Calu3 (cell line): ENCODE data around the gene MAL.

DNA sequence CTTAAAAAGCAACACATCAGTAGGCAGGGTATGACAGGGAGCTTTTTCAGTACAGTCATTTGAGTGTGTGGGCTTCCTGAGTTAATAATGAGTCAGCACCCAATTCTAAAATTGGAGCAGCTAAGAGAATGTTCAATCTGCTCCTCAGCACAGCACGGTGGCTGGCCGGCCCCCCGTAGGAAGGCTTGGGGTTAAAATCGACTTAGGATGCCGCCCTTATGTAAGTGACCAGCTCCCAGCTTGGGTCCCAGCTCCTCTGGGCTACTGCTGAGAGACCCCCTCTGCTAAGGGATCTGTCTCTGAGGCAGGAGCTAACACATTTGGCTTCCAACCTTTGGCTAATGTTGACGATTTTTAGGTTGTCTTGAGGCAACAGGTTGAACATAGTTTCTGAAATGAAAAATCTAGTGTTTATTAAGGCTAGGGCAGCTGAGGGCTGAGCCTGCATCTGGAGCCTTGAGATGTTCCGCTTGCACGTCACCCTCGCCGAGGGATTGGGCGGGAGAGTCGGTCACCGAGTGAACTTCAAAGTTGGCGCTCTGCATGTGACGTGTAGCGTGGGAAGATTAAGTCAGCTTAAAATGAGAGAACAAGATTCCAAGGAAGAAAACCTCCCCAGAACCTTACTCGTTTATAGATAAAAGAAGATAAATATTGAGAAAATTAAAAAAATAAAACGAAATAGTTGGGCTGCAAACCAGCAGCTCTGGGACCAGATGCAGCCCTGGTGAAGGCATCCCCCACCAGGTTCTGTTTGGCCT lies 291.2 kb upstream of the PLGLB2 start:
- PRO-cap = unidirectional peak, minus-strand start at position 258 of the sequence

- PRO-cap = no peak
Observed at GRCh38 chr2:87466414-87467002, 281.4 kb upstream of the PLGLB2 start.

DNA sequence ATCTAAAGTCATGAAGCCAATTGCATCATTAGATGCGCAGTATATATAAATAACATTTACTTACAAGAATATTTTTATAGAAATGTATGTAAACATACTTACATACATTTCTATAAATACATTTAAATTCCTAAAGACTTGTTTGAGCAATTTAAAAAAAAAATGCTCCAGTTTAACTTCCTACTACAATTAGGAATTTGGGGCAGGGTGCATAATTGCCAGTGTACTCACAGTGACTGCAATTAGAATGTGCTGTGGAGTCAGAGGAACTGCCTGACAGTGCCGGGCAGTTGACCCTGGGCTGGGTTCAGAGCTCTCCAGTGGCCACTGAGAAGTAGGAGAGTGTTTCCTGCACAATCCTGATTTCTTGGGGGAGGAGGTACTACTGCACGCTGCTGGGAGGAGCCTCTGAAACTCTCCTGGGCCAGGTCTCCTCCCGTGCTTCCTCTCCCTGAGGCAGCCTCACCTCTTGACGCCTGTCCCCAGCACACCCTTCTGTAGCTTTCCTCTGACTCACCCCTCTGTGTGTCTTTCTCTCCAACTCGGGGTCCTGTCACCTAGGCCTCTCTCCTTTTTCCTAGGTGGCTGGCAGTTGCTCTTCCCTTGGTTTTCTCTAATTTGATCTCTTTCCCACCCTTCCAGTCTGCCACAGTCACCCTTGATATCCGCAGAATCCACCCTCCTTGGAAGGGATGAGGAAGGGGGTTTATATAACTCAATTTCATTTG lies 264.8 kb upstream of the PLGLB2 start:
- PRO-cap = no peak

DNA sequence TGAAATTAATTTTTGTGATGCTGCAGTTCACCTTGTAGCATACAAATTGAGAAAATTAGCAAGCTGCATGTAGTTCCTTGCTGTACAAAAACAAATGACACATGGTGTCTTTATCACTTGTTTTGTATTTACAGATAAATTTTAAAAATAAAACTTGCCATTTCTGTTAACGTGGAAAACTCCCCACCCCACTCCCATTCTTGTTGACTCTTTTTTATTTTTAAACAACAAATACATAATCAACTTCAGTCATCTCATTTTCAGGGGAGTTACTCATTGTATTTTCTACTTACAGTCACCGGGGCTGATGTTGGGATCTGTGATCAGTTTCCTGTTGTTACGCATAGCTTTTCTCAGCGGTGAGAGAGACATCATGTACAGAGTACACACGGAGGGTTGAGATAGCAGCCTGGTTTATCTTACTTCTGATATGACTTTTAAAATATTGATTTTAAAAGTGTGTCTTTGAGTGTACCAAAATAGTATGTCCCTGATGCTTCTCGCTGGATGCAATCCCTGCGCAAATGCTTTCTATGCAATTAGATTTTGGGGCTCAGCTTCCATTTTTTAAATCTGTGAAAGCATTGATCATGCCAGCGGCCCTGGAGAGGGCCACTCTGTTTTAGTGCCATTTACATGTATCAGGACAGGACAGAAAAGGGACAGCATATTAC lies 248.0 kb upstream of the PLGLB2 start:
- PRO-cap = no peak

GRCh38 chr2:87530449-87530683 lies 217.5 kb upstream of the PLGLB2 start:
- PRO-cap = no peak

DNA sequence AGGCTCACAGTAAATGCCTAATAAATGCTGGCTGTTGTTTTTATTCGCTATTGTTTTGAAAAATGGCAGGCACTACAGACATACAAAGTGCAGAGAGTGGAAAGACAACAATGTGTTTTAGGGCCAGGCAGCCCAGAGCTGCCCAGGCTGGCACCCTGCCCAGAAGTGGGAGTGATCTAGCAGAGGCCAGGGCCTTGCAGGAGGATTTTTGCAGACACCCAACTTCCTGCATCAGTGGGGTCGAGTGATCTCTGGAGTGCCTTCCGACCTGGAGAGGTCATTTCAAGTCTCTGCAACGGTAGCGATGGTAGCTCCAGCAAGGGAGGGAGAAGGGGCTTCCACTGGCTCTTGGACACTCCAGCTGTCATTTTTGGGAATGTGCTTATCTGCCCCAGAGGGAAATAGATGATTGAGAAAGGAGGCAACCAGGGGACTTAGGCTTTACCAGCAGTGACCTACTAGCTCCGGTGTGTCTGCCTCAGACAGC lies 154.1 kb upstream of the PLGLB2 start:
- PRO-cap = no peak

DNA sequence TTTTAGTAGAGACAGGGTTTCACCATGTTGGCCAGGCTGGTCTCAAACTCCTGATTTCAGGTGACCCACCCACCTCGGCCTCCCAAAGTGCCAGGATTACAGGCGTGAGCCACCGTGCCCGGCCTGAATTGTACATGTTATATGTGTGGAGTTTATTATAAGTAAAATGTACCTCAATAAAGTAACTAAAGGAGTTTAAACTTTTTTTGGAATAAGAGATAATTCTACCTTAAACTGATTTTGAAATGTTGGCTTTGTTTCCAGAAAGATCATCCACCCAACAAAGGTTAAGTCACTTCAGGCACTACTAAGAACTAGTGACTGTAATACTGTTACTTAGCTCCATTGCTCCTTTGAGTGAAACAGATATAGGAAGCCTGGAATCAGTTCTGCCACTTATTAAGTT lies 9.7 kb downstream of the KRCC1 start:
- PRO-cap = unidirectional peak, minus-strand start at position 286 of the sequence

DNA sequence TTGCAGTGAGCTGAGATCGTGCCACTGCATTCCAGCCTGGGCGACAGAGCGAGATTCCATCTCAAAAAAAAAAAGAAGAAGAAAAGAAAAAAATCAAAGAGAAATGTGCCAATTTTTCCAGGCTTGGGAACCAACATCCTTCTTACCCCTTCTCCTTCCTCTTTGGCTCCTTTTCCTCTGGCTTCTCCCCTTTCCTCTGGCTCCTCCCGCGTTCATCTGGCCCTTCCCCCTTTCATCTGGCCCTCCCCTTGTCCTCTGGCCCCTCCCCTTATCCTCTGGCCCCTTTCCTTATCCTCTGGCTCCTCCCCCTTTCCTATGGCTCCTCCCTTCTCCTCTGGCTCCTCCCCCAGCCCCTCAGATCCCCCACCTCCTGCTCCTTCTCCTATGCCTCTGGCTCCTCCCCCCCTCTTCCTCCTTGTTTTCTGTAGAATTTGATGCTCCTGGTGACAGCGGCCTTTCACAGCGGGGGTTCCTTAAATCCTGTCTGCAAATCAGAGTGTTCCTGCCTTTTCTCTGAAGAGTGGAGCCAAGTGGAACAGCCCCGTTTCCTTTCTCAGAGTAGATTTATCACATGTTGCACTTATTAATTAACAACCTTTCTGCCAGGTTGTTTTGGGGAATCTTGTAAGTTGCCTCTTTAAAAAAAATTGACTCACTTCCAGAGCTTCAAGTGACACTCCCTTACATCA lies 28.1 kb downstream of the FABP1 start:
- PRO-cap = no peak

DNA sequence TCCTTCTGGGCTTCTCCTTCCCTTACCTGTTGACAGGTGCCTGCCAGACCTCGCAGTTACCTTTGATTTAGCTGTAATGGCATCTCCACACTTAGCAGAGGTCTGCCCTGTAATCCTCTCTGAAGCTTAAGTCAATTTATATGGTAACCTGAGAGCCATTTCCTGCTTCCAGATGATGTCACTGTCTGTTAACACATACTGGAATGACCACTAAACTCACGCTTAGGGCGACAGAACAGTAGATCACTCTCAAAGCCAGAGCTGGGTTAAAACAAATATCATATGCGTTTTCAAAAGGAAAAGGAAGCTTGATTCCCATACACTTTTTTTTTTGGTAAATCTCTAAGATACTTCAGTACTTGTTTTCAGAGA lies 29.5 kb upstream of the FOXI3 start:
- PRO-cap = bidirectional peak, plus-strand start at position 213 of the sequence, minus-strand start at position 133 of the sequence

GRCh38 chr2:88693919-88694347 lies 2.5 kb downstream of the RPIA start:
- PRO-cap = no peak

GRCh38 chr2:88737309-88737683 lies 45.8 kb downstream of the RPIA start:
- PRO-cap = no peak

DNA sequence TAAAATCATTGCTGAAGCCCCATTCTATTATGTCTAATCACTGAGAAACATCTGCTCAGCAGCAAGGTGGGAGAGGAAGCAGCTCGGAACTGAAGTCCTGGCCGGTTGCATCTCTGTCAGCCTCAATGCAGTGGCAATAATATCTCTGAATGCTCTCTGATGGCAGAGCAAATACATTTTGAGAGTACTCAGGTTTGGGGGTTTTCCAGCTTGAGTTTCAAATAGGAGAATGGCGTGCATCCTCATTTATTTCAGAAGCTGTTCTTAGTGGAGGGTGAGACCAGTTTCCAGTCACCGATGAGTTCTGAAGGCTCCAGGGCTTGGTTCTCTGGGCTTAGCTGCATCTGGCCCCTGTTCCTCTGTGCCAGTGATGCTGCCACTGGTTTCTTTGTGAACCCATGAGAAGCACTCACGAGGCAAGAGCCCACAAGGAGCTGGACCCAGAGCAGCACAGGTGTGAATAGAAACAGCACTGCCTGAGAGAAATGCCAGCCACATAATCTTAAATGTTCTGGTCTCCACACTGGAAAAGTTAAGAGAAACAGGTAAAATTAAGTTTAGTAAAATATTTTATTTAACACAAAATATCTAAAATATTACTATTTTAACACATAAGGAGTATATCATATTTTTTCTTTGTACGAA lies 63.4 kb downstream of the RPIA start:
- PRO-cap = no peak

- PRO-cap = no peak
Observed at GRCh38 chr2:88855107-88856326, 164.0 kb downstream of the RPIA start.

DNA sequence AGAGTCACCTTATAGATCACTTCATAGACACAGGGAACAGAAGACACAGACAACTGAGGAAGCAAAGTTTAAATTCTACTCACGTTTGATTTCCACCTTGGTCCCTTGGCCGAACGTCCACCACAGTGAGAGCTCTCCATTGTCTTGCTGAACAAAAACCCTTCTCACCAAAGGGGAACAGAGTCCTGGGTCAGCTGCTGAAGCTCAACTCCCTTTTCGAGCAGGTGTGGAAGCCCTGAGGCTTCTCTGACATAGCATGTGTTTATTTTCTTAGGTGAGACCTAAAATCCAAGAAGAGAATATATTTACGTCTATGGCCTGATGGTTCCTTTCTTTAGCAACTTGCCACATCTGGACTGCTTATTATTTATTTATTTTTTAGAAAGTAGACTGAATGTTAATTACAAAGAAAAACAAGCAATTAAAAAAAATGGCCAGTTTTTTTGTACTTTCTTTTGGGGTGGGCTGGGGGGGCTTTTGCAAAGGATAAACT lies 170.4 kb downstream of the RPIA start:
- PRO-cap = no peak

- PRO-cap = no peak
Observed at GRCh38 chr2:88896879-88897525, 205.5 kb downstream of the RPIA start.

- PRO-cap = no peak
Observed at GRCh38 chr2:89862352-89862551, 1170.8 kb downstream of the RPIA start.

DNA sequence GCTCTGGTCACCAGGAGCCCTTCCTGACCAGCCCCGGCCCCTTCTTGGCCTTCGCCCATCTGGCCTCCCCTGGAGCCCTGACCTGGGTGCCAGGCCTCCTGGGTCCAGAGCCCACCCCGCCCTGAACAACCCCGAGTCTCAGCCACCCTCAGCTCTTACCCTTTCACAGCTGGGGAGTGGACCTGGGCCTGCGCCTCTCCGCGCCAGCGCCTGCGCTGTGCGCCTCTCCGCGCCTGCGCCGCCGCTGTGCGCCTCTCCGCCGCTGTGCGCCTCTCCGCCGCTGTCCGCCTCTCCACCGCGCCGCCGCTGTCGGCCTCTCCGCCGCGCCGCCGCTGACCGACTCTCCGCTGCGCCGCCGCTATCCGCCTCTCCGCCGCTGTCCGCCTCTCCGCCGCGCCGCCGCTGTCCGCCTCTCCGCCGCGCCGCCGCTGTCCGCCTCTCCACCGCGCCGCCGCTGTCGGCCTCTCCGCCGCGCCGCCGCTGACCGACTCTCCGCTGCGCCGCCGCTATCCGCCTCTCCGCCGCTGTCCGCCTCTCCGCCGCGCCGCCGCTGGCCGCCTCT lies 378.9 kb upstream of the AQP7B start:
- PRO-cap = bidirectional peak, plus-strand start at position 265 of the sequence, minus-strand start at position 226 of the sequence

GRCh38 chr2:94985442-94985888 lies 40.0 kb upstream of the MAL start:
- PRO-cap = no peak

DNA sequence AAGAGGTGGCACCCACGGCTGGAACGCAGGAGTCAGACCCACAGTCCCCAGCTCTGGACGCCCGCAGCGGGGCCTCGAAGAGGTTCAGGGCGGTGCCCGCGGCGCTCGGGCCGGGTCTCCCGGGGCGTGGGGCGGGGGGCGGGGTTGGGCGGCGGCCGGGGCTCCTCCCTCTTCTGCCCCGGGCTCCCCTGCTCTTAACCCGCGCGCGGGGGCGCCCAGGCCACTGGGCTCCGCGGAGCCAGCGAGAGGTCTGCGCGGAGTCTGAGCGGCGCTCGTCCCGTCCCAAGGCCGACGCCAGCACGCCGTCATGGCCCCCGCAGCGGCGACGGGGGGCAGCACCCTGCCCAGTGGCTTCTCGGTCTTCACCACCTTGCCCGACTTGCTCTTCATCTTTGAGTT lies at the start of gene MAL:
Gene MAL, plus strand, starts transcription at position 223 of the 399 bp plus-strand sequence.
- PRO-cap = no peak

GRCh38 chr2:95029663-95030325 lies 4.3 kb downstream of the MAL start:
- PRO-cap = no peak